Choroid plexus epithelial cell (primary cell): ENCODE results near the gene EXOC4.

GRCh38 chr7:131605187-131606521, 49.2 kb upstream of the PODXL start:
- RRBS, result no CpG with 5 or more reads among the region's 22 CpGs

- RRBS, result no CpG with 5 or more reads among the region's 7 CpGs
These were observed 63.2 kb upstream of the PODXL start for GRCh38 chr7:131619444-131620180.

- RRBS, result 3% methylated on average over 4 of the region's 28 CpGs
These were observed 135.6 kb upstream of the PODXL start for GRCh38 chr7:131691970-131692543.

- RRBS, result no CpG with 5 or more reads among the region's 7 CpGs
These were observed 90.5 kb downstream of the PLXNA4 start for GRCh38 chr7:132485820-132486111.

DNA sequence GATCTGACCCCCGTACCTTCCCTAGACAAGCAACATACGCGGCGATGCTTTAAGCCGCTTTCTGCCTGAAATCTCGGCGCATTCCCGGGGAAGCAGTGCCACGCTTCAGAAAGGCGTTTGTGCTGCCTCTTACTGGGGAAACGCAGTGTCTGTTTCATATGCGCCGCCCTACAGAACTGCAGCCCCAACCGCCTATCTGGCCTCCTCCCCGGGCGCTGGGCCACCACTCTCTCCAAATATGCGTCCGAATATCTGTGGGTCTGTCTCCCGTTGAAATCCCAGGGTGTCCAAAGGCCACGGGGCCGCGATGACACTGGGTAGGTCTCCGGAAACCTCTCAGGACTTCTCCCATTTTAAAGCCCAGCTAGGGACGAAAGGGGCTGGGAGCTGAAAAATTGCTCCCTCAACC, 587 bp downstream of the PLXNA4 start:
- RRBS, result 1% methylated on average over 1 of the region's 24 CpGs

DNA sequence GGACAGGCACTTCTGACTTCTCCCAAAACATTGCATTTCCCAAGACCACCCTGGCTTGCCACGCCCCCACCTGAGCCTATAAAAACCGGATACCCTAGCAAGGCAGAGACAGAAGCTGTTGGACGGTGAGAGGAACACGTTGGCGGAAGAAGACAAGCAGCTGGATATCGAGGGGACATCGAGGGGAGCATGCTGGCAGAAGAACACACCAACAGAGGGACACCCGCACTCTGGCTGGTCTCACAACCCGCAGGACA, 157.7 kb upstream of the PLXNA4 start:
- RRBS, result no CpG with 5 or more reads among the region's 9 CpGs

GRCh38 chr7:132778990-132779613, 202.8 kb upstream of the PLXNA4 start:
- RRBS, result no CpG with 5 or more reads among the region's 4 CpGs

- RRBS, result no CpG with 5 or more reads among the region's 13 CpGs
These were observed 46.2 kb downstream of the CHCHD3 start for GRCh38 chr7:133035670-133036128.

GRCh38 chr7:133252695-133253512, at the start of gene EXOC4:
Gene EXOC4, plus strand, starts transcription at chr7:133253078.
- RRBS, result no CpG with 5 or more reads among the region's 25 CpGs

GRCh38 chr7:133416332-133416925, 163.6 kb downstream of the EXOC4 start:
- RRBS, result no CpG with 5 or more reads among the region's 4 CpGs

- RRBS, result no CpG with 5 or more reads among the region's 4 CpGs
These were observed 37.9 kb downstream of the SLC35B4 start for GRCh38 chr7:134278780-134279223.

DNA sequence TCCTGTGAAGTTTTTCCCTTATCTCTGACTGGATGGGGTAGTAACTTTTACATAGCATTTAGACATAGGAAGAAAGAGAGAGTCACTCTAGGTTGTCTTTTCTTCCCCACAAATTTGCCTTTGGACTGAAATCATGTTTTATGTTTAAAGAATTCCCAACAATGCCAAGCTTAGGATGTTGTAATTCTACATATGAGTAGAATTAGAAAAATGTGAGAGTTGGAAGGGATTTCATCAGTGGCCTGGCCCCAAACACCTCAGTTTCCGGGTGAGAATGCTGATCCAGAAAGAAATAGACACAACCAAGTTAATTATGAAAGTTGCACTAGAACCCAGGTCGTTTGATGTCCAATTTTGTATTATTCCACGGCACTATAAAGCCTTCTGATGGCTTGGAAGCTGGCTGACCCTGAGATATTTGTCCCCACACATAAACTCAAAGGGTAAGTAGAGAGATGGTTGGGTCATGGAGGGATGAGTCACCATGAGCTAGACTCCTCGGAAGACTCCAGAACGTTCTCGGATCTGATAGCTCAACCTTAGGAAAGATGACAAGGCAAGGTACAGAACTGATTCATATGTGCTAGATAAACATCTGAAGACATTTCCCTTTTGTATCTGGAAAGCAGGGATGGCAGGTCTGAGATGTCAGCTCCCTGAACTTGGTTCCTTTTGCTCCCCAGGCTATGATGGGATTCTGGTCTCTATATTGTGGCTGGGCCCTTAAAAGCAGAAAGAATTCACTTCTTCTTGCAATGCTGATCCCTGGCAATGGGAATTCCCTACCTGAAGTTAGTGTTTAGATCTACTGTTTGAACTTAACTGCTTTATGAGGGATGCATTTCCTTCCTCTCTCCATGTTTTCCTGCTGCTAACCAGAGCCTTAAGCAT, 48.8 kb upstream of the SLC35B4 start:
- RRBS, result no CpG with 5 or more reads among the region's 6 CpGs

GRCh38 chr7:134366434-134366889, 49.7 kb upstream of the SLC35B4 start:
- RRBS, result no CpG with 5 or more reads among the region's 1 CpG

GRCh38 chr7:134445031-134445337, 13.9 kb downstream of the AKR1B1 start:
- RRBS, result no CpG with 5 or more reads among the region's 4 CpGs

- RRBS, result no CpG with 5 or more reads among the region's 1 CpG
These were observed 2.0 kb upstream of the AKR1B15 start for GRCh38 chr7:134546948-134547350.

GRCh38 chr7:134719297-134719674, 60.1 kb upstream of the CALD1 start:
- RRBS, result no CpG with 5 or more reads among the region's 5 CpGs

- RRBS, result no CpG with 5 or more reads among the region's 4 CpGs
These were observed 3.0 kb downstream of the CALD1 start for GRCh38 chr7:134782547-134782817.

GRCh38 chr7:134888163-134889025, 97.9 kb upstream of the AGBL3 start:
- RRBS, result no CpG with 5 or more reads among the region's 5 CpGs